Frontal cortex (tissue), 2 donors: ENCODE data around the genes ISG15, MXRA8 and MRPL20.

- RAMPAGE, long total RNA, result no peak
Observed at GRCh38 chr1:191339-192075, 126.3 kb downstream of the OR4F5 start.

DNA sequence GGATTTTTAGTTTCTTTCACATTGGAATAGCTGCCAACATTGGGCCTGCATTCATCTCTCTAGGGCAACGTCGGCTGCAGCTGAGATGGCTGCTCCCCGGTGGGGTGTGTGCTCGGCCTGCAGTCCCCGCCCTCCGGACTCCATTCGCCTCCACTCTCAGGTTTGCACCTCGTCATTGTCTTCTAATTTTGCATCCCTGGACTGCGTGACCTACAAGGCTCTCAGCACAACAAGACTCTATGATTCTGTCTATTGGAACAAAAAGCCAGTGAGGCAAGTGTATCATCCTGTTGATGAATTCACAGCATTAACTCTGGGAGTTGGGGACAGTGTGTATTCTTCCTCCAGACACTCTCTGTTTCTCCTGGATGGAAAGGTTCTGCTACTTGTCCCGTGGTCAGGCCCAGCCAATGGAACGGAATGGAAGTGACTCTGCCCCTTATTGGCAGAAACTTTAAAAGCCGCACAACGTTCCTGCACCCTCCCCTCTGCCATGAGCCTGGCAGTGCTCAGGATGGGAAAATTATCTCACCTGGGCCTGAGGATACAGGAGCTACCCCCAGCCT lies 105.0 kb upstream of the SAMD11 start:
- RAMPAGE, long total RNA, result no peak

GRCh38 chr1:1012512-1013762 lies at the start of gene ISG15:
Gene ISG15 (plus strand): TSS chr1:1013497.
- RAMPAGE, long total RNA, result no peak

GRCh38 chr1:1013763-1014956 lies 863 bp downstream of the ISG15 start:
- RAMPAGE, long total RNA, result no peak

- RAMPAGE, long total RNA, result no peak
Observed at GRCh38 chr1:1048804-1049547, 25.1 kb downstream of the RNF223 start.

DNA sequence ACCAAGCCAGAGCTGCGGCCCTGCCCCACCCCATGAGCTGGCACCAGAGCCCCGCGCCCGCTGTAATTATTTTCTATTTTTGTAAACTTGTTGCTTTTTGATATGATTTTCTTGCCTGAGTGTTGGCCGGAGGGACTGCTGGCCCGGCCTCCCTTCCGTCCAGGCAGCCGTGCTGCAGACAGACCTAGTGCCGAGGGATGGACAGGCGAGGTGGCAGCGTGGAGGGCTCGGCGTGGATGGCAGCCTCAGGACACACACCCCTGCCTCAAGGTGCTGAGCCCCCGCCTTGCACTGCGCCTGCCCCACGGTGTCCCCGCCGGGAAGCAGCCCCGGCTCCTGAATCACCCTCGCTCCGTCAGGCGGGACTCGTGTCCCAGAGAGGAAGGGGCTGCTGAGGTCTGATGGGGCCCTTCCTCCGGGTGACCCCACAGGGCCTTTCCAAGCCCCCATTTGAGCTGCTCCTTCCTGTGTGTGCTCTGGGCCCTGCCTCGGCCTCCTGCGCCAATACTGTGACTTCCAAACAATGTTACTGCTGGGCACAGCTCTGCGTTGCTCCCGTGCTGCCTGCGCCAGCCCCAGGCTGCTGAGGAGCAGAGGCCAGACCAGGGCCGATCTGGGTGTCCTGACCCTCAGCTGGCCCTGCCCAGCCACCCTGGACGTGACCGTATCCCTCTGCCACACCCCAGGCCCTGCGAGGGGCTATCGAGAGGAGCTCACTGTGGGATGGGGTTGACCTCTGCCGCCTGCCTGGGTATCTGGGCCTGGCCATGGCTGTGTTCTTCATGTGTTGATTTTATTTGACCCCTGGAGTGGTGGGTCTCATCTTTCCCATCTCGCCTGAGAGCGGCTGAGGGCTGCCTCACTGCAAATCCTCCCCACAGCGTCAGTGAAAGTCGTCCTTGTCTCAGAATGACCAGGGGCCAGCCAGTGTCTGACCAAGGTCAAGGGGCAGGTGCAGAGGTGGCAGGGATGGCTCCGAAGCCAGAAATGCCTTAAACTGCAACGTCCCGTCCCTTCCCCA lies 18.9 kb downstream of the RNF223 start:
- RAMPAGE, long total RNA, result no peak

GRCh38 chr1:1133355-1133816 lies 17.5 kb upstream of the C1orf159 start:
- RAMPAGE, long total RNA, result no peak

- RAMPAGE, long total RNA, result no peak
Observed at GRCh38 chr1:1157831-1158716, 15.6 kb upstream of the TTLL10 start.

DNA sequence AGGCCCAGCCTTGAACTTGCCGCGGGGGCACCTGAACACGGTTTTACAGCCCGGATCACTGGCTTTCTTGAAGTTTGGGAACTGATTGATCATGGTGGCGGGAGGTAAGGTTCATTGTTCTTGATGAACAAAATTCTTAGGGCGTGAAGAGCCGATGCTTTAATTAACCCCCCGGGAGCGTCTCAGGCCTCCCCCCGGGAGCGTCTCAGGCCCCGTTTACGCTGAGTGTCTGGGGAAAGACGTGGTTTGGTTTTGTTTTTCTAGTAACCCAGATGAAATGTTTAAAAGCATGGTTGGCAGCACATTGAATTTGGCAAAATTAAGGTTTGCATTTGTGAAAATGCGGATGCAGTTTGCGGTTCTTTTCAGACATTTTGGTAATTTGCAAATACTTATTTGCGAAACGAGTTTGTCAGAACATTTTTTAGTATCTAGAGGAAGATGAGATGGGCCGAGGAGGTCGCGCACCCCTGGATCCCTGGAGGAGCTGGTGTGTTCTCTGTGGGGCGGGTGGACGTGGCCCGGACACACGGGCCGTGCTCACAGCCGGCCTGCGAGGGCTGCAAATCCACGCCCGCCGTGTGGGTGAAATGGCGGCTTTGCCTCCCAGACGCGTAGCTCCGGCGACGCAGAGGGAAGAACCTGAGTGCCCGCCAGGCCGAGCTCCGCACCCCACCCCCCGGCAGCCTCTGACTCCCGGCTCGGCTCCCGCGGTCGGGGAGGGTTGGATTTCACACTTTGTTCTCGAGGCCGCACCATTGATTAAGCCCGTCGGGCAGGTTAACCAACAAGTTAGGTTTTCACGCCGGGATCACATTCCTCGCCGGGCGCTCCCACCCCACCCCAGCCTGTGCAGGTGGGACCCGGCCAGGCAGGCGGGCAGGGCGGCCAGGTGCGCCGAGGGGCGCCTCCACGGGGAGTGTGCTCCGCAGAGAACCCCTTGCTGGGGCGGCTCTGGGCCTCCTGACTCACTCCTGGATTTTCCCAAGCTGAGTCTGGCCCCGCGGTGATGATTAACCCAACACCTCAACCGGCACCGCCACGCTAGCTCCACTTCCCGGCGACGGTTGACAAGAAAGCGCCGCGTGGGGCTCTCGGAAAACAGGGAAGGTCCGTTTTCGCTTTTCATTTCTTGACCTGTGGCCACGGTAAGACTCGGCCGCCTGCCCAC lies 9.3 kb upstream of the TTLL10 start:
- RAMPAGE, long total RNA, result no peak

- RAMPAGE, long total RNA, result no peak
Observed at GRCh38 chr1:1262476-1263245, 11.0 kb downstream of the UBE2J2 start.

GRCh38 chr1:1270273-1270807 lies 3.3 kb downstream of the UBE2J2 start:
- RAMPAGE, long total RNA, result no peak

- RAMPAGE, long total RNA, result no peak
Observed at GRCh38 chr1:1274573-1275137, 1.0 kb upstream of the UBE2J2 start.

GRCh38 chr1:1310598-1310927 lies 2.2 kb downstream of the PUSL1 start:
- RAMPAGE, long total RNA, result no peak

DNA sequence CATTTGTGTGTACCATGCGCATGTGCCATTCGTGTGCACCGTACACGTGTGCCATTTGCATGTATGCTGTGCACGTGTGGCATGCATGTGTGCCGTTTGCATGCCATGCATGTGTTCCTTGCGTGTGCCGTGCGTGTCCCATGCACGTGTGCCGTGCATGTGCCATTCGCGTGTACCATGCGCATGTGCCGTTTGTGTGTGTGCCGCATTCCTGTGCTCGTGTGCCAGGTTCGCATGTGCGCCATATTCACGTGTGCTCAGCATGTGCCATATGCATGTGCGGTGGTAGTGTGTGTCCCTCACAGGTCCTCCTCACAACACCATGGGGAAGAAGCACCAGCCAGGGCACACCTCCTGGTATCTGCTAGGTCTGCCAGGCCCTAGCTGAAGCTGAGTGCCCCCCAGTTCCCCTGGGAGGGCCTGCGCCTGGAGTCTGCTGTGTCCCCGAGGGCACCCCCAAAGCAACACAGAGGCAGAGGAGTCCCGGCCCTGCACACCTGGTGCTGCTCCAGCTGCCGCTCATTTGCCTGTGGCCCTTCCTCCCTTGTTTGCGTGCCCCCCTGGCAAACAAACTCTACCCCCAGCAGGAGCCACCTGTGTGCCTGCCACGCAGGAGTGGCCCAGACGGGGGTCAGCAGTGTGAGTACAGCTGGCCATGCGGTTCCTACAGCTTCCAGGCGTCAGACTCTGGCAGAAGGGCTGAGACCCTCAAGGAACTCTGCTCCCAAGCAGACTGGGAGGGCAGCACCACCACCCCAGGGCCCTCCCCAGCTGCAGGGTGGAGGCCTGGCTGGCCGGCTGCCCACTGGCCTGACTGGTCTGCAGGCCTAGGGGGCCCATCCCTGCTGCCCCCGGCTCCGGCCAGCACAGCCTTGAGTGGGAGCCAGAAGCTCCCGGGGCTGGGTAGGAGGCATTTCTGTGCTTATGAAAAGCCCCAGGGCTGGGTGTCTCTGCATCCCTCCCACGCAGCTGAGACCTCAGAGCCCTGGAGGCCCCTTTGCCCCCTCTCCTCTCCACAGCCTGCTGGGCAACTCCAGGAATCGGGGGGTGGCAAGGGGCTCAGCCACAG lies 743 bp upstream of the TAS1R3 start:
- RAMPAGE, long total RNA, result no peak

- RAMPAGE, long total RNA, result no peak
Observed at GRCh38 chr1:1344626-1345224, 4.5 kb downstream of the DVL1 start.

DNA sequence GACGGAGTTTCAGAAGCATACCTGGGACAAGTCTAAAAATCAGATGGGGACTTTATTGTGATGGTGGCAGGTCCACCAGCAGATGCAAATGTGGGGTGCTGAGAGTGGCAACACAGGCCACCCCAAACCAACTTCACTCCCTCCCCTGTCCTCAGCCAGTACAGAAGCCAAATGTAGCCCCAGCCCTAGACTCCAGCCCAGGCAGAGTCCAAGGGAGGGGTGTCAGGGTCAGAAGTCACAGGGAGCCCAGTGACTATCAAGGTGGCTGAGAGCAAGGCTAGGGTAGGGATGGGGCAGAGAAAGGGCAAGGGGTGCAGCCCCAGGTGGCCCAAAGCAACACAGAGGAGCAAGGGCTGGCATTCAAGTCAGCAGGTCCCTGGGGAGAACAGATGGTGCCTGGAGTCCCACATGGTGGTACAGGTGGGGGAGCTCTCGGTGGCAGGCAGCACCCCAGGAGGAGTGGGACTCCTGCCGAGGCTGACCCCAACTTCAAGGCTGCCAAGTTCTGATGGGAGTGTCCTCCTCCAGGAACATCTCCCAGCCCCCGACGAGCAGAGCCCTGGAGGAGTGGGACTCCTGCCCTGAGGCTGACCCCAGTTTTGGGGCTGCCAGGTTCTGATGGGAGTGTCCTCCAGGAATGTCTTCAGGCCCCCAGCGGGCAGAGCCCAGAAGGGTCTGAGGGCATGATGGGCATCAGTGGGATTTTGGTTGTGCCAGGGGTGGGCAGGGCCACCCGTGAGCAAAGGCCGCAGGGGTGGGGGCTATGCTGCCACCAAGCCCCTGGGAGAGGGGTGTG lies 3.6 kb upstream of the DVL1 start:
- RAMPAGE, long total RNA, result no peak

DNA sequence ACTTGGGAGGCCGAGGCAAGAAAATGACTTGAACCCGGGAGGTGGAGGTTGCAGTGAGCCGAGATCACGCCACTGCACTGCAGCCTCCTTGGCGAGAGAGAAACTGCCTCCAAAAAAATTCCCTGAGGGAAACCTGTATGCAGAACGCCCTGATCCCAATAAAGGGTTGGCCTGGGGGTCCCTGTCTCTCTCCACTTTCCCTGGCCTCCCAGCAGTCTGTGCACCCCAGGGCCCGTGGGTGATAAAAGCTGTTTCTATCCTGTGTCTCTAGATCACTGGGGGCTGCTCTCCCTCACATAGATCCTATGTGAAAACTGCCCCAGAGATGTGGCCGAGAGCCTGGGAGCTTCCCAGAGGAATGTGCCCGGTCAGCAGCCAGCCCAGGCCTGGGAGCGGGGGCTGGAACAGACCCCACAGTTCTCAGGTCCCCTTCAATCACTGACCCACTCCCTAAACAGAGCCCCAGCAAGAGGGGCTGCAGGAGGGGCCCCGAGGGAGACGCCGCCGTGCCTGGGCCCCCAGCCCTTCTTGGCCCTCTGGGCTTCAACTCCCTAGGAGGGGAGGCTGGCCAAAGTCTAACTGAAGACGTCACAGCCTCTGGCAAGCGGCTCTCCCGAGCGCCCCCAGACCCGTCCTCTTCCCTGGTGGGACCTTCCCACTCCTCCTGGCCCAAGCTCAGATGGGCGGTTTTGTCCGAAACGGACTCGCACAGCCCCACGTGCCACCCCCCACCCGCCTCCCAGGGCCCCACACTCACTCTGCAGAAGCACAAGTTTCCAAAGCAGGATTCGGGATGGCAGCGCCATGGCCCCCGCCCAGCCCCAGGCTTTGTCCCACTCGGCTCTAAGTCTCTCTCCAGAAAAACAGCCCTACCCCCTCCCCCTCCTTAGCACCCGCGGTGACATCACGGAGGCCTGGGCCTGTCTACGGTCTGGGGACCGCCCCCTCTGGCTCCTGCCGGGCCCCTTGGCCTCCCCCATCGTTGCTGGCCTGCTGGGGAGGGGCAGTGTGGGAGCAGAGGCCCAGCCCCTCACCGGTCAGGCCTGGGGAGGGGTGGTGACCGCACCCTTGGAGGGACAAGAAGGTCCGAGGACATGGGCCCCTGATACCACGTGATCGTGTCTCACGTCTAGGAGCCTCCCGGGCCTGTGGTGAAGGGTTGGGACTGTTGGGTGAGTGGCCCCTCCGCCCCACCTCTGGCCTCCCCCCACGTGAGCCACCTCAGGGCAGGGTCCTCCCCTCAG lies at the start of gene MXRA8:
Gene MXRA8, minus strand, starts transcription at position 857 of the 1,244 bp plus-strand sequence.
- RAMPAGE, long total RNA, result no peak

DNA sequence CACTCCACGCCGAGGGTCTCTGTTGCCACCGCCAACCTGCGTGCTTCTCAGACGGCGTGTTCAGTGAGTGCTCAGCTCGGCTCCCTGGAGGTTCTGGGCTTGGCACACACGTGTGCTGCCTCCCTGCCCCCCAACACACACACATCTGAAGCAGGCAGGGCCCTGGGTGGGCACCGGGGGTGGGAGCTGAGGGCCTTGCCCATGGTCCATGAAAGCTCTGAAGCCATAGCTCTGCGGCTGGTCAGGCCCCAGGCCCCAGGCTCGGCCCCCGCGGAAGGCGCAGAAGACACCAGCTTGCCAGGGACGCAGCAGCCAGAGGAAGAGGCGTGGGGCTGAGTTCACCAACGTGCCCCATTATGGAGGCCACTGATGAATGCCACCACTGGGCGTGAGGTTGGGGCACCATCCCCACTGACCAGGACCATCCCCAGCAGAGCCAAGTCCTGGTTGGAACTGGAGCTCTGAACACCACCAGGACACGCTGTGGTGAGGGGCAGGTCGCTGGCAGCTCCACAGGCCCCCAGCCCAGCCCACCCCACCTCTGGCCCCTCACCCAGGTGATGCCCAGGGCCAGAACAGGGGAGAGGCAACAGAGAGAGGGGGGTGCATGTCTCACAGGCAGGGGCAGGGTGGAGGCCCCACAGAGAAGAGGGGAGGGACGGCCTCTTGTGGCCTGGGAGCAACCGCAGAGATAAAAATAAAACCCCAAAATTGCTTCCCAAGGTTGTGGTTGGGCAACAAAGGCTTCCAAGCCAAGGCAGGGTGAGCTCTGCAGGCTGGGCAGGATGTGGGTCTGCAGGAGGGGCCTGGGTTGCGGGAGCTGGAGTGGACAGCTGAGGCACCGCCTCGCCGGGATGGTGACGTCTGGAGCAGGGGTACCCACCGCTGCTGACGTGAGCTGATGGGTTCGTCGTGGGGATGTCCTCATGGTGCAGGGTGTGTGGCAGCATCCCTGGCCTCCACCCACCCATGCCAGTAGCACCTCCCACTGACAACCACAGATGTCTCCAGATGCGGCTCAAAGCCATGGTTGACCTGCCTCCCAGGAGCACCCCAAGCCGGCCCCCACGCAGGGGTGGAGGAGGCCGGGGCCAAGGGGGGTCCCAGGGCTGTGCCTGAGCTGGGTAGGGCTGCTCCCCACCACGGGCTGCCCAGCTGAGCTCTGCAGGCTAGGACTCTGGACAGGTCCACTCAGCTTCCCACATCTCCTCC lies 3.9 kb downstream of the AURKAIP1 start:
- RAMPAGE, long total RNA, result no peak

- RAMPAGE, long total RNA, result no peak
Observed at GRCh38 chr1:1385936-1386983, 11.3 kb upstream of the AURKAIP1 start.

DNA sequence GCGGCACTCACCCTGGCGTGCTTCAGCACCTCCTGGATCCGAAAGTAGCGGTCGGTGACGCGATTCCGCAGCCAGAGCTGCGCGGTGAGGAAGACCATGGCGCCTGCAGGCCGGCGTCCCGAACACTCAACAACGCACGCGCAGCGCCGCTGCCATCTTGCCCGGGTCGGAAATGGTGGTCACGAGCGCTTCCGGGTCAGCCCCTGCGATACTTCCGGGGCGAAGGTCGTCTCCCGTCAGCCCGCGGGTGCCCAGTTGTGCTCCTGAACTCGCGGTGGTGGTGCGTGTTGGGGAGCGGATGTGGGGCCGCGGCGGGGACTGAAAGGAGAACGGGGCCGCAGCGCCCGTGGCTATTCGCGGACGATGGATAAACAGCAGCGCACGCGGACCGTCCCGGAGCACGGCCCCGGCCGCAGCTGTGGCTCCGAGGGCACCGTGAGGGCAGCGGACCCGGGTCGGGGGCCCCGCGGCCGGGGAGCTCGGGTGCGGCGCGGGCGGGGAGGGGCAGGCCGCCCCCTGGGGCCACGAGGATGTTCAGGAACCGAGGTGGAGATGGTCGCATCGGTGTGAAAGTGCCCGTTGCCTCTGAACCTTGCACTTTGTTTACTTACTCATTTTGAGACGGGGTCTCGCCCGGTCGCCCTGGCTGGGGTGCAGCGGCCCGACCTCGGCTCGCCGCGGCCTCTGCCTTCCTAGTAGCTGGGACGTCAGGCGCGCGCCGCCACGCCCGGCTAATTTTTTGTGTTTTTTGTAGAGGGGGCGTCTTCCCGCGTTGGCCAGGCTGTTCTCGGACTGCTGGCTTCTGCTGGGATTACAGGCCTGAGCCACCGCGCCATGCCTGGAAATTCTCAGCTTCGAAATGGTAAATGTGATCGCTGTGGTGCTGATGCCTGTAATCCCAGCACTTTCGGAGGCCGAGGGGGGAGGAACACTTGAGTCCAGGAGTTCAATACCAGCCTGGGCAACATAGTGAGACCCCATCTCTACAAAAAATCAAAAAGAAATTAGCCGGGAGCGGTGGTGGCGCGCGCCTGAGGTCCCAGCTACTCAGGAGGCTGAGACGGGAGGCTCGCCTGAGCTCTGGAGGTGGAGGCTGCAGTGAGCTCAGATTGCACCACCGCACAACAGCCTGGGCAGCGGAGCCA lies at the start of gene MRPL20:
Gene MRPL20, minus strand, starts transcription at position 174 of the 1,145 bp plus-strand sequence.
- RAMPAGE, long total RNA, result start-site peak on the minus strand centred at position 135 of the sequence, 75 bp wide, 3,074 and 284 reads in 2 replicates